ENCODE results near the gene ZMYM2.

DNA sequence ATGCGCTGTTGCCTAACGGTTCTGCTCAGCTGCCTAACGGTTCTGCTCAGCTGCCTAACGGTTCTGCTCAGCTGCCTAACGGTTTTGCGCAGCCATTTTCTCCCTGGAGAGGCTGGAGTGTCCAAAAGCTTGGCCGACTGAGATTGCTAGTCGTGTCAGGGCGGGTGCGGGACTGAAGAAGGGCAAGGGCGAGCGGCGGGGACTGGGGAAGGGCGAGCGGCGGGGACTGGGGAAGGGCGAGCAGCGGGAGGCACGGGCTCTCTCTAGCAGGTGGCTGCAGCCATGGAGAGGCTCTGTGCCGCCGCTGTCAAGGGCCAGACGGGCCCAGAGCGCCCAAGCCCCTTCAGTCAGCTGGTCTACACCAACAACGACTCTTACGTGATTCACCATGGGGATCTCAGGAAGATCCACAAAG is 773.0 kb downstream of the TUBA3C start:
- RRBS = no CpG with 5 or more reads among the region's 25 CpGs

- RRBS = no CpG with 5 or more reads among the region's 45 CpGs
These were observed 553.3 kb downstream of the TUBA3C start for GRCh38 chr13:18628220-18628744.

DNA sequence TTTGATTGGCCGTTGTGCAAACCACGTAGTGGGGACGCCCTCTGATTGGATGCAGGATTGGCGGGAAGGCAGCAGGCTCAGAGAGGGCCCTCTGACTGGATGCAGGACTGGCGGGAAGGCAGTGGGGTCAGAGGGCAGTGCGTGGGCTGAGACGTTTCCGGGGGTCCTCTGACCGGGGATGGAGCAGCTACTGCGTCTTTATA is 198 bp upstream of the TUBA3C start:
- RRBS = no CpG with 5 or more reads among the region's 10 CpGs

DNA sequence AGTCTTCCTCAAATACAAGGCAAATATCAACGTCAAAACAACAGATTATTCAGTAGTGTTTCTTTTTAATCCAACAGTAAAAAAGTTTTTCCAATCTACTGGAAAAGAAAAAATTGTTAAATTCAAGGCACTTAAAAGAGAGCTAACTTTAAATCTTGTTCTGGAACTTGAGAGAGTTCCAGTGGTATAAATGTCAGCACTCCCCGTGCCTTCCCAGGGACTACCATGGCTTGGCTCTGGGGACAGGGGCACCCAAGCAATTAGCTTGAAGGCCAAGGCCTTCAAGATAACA is 1.5 kb downstream of the ZMYM5 start:
- RRBS = no CpG with 5 or more reads among the region's 2 CpGs

GRCh38 chr13:19958654-19959130 is at the start of gene ZMYM2:
TSS of gene ZMYM2 (plus strand) at chr13:19958727.
- RRBS = 2% methylated on average over 28 of the region's 57 CpGs

DNA sequence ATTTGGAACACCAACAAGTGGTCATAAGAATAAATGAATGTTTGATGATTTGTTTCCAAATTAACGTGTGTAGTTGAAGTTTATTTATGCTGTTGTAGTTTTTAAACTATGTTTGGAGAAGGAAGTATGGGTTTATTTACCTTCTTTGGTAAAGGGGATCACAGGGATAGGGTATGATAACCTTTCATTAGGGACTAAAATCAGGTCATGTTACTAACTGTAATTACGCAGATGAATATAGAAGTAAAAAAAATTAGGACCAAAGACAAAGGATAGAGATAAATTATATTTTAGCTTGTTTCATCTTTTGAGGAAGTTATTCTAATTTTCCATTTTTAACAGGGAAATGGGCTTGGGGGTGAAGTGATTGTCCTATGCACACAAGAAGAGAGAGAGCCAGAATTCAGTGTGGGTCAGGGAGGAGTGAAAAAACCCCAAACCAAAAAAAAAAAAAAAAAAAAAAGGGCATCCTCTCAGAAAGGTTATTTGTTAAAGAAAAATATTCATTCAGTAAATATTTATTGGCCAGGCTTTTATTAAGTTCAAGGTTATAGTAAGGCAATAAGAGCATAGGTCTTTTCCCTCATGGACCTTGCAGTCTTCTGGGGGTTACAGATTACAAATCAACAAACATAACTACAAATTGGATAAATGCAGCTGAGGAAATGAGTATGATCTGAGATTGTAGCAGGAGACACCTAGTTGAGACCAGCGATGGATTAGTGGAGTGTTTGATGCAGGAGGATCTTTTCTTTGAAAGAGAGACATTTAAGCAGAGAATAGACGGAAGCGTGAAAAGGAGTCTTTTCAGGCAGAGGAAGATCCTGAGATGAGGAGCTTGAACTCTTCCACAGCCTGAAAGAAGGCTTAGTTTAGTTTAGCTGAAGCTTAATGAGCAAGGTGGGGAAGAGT is 11.9 kb downstream of the ZMYM2 start:
- RRBS = no CpG with 5 or more reads among the region's 5 CpGs

- RRBS = 3% methylated on average over 8 of the region's 19 CpGs
These were observed 42.7 kb downstream of the GJA3 start for GRCh38 chr13:20118232-20118540.

GRCh38 chr13:20118541-20119603 is 42.0 kb downstream of the GJA3 start:
- RRBS = 4% methylated on average over 1 of the region's 61 CpGs

DNA sequence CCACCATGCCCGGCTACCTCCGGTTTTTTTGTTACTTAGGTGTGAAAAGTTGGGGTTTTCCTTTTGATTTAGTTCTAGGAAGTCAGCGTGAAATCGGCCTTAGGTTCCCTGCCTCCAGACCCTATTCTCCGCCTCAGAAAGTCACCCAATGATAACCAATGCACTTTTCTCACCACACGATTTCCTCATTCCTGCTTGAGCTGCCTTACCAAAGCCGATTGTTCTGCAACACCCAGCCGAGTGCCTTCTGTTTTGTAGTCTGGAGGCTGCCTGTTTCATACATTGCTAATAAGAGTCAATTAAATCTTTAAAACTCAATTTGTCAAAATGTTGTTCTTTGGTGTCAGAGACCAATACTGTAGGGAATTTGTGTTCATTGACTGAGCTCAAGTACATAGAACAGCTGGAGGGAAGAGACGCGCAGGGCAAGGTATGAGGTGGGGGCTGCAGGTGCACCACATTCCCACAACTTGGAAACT is 39.7 kb downstream of the GJA3 start:
- RRBS = no CpG with 5 or more reads among the region's 10 CpGs

DNA sequence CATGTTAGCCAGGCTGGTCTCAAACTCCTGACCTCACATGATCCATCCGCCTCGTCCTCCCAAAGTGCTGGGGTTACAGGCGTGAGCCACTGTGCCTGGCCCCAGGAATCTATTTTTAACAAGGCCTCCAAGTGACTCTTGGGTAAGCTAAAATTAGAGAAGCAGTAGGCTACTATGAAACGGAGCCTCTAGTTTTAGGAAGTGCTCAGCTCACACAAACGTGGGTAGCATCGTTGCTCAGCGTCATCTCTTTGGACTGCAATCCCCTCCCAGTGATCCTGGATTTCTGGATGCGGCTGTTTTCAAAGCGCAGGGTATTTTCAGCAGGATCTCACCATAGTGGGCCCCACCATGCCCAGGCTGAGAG is 34.3 kb downstream of the GJA3 start:
- RRBS = no CpG with 5 or more reads among the region's 9 CpGs

DNA sequence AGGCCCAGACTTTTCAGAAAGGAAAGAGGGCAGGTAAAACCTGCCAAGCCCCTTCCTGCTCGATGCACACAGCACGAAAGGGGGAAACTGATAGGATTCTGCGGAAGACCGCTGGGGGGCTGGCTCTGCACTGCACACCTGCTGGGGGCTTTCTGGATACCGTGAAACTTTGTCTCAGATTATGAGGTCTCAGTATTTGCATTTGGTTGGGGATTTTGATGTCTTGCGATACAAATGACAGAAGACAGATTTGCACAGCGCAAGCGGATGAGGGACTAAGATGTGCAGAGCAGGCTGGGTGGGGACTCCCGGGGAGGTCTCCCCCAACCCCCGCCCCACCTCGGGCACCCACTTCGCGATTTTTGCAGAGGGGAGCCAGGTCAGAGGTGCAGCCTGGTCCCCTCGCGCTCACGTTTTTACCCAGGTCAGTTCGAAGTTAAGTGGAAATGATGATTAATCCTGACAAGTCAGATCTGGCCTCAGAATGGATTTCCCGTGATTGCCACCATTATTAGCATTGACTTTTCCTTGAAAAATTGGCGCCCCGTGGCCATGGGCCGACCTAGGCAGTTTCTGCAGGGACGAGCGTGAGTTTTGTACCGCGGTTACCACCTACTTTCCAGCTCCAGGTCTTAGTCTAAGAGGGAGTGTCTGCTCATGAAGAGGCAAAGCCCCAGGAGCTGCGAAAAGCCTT is 1.2 kb upstream of the GJB2 start:
- RRBS = no CpG with 5 or more reads among the region's 26 CpGs

DNA sequence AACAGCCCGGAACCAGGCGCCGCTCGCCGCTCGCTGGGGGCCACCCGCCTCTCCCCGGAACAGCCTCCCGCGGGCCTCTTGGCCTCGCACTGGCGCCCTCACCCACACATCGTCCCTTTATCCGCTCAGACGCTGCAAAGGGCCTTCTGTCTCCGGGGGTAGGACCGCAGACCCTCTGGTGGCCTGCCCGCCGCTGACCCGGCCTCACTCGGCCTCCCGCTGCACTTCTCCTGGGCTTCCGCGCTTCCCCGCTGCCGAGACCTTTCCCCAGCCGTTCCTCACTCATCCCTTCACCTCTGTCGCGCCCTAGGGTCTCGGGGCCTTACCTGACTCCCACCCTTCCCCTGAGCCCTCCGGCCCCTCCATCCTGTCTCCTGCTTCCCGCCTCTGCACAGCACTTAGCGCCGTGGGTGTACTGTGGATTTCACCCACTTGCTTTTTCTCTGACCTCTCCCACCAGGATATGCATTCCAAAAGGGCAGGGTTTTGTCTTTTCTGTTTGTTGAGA is 69.7 kb upstream of the GJB6 start:
- RRBS = 17% methylated on average over 19 of the region's 34 CpGs

DNA sequence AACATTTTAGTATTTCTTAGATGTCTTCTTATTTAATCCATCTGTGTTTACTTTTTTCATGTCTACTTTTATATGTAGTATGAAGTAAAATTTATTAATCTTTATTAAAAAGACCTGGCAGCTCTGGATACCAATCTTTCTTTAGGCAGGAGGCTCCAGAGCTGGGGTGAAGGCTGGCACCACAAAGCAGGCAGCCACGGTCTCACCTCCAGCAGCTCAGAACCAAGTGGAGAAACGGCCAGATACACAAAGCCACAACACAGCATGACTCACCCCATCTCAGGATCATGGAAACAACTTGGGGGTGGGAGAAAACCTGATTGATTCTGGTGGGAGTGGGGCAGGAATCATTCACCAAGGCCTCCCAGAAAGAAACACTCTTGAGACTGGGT is 64.3 kb downstream of the CRYL1 start:
- RRBS = no CpG with 5 or more reads among the region's 2 CpGs

DNA sequence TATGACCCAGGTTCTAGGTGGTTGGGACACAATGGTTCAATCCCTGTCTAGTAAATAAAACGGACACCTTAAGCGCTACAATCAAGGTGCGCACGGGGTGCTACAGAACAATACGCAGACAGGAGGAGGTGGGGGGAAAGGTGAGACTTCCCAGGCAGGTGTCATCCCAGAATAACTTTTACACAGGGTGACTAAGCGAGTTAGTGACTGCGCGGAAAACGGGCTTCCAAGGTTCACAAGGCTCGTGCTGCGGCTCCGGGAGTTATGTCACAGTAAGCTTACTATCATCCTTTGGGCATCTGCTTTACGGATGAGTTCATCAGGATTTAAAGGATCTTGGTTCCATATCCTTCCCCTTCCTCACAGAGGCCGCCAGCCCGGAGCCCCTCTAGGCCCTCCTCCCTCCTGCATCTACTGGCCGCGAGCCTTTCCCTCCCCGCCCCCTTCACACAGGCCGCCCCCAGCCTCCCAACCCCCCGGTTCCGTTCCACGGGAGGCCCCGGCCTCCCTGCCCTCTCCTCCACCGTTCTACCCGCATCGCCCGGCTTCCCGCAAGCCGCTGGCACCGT is 479 bp upstream of the IFT88 start:
- RRBS = 3% methylated on average over 12 of the region's 30 CpGs

GRCh38 chr13:20824489-20825246 is 50.9 kb upstream of the EEF1AKMT1 start:
- RRBS = no CpG with 5 or more reads among the region's 8 CpGs

DNA sequence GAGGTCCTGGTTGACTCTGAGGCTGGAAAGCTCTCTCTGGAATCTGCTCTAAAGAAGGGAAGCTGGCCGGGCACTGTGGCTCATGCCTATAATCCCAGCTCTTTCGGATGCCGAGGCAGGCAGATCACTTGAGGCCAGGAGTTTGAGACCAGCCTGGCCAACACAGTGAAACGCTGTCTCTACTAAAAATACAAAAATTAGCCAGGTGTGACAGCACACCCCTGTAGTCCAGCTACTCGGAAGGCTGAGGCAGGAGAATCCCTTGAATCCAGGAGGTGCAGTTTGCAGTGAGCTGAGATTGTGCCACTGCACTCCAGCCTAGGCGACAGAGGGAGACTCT is 11.6 kb downstream of the LATS2 start:
- RRBS = no CpG with 5 or more reads among the region's 6 CpGs

GRCh38 chr13:21214277-21214688 is 37.8 kb downstream of the MRPL57 start:
- RRBS = no CpG with 5 or more reads among the region's 7 CpGs

DNA sequence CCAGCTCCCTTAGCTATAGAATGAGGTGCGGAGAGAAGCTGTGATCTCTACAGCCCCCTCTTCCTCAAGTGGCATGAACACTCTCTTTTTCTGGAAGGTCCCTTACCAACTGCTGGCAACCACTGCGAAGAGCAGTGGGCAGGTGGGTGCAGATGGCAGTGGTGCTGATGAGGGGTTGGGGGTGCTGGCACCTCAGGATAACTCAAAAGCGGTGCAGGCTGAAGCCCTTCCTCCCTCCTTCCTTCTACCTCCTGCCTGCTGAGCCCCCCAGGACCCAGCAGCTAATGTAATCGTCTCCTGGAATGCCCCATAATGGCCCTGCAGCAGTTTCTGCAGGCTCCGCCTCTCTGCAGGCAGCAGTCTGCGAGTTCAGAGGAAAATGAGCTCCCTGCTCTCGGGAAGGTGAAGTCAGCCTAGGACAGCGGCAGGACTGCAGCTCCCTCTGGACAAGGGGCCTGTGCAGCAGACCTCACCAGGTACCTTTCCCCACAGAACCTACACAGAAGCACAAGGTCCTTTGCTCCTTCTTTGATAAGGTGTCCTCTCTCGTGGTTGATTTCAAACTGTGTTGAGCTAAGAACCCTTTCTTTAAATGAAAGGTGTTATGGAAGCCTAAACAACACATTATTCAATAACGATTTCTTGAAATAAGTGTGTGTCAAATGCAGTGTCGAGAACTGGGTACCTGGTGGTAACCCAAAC is 130.9 kb downstream of the ZDHHC20 start:
- RRBS = no CpG with 5 or more reads among the region's 11 CpGs

DNA sequence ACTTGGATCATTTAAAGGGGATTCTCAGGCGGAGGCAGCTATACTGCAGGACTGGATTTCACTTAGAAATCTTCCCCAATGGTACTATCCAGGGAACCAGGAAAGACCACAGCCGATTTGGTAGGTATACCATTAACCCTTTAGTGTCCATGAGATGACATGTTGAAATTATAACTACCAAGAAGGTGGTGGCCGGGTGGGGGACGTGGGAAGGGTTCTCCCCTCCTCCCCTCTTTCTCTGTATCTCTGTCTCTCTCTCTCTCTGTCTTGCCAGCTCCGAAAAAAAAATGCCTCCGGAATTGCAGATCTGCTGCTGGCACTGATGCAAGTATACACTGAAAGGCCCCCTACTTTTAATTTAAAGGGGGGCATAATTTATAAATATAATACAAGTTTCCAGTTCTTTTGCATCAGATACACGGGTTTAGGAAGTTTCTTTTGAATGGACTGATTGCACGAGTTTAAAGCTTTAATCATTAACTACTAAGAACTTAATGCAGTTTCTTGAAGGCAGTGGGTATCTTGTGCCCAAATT is 1.3 kb downstream of the FGF9 start:
- RRBS = 6% methylated on average over 4 of the region's 8 CpGs